NCI-H460 (cell line): ENCODE measurements around the genes OR4D5, OR10G7, VWA5A and ESAM.

RAMPAGE:
- cytosol, long total RNA, result no peak
- long total RNA, result no peak
- nucleus, long total RNA, result no peak
These were observed 8.8 kb downstream of the HSPA8 start for GRCh38 chr11:123052849-123053745.

DNA sequence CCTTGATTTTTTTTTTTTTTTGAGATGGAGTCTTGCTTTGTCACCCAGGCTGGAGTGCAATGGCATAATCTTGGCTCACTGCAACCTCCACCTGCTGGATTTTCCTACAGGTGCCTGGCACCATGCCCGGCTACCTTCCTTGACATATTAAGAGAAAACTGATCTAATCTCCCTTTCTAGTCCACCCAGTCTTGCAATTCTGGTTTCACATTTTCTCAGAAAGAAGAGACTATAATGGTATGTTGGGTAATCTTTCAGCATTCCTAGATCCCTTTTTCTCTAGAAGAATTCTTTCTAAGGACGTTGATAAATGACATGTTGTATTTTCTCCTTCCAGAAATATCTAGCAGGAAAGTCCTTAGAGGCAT is 10.4 kb upstream of the HSPA8 start:
RAMPAGE:
- cytosol, long total RNA, result no peak
- long total RNA, result no peak
- nucleus, long total RNA, result no peak

DNA sequence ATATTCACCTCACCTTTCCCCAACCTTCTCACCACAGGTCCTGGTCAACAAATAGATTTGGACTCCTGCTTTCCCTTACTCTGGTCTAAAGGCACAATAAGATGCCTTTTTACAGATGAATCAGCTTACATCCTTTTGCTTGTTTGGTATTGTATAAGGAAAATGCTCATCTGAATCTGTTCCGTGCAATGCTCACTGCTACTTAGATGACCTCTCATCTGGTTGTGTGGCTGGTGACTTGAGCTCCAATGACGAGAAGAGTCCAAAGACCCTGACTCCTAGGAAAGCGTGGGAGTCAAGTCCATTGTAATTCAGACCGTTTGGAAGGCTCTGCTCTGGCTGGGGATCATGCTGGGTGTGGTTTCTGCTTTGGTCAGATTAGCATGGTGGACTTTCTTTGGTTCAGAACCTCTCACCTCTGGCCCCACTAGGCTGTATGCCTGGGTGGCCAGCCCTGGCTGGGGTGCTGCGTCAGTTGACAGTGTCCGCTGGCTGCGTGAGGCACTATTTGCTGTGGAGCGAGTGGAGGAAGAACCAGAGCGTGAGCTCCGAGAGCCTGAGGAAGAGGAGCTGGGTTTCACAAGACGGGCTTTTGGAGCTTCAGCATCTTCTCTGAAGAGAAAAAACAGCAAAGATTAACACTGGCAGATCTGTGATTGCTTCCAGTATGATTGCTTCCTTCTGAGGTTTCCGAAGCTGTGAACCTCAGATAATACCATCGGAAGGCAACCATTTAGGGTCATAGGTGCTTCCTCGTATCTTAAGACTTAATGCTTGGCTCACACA is 11.4 kb upstream of the HSPA8 start:
RAMPAGE:
- cytosol, long total RNA, result no peak
- long total RNA, result no peak
- nucleus, long total RNA, result no peak

DNA sequence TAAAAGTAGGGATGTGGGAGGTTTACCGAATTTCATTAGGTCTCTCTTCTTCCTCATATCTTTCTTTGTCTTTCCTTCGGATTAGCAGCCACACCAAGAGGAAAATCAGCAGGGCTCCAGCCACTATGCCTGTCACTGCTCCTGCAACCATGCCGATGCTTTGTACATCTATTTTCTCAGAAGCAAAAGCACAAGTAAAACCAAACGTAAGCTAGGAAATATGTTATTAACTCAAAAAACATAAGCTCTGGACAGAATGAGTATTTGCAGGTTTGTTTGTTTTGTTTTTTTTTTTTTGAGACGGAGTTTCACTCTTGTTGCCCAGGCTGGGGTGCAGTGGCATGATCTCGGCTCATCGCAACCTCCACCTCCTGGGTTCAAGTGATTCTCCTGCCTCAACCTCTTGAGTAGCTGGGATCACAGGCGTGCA is 12.8 kb upstream of the HSPA8 start:
RAMPAGE:
- cytosol, long total RNA, result no peak
- long total RNA, result no peak
- nucleus, long total RNA, result no peak

DNA sequence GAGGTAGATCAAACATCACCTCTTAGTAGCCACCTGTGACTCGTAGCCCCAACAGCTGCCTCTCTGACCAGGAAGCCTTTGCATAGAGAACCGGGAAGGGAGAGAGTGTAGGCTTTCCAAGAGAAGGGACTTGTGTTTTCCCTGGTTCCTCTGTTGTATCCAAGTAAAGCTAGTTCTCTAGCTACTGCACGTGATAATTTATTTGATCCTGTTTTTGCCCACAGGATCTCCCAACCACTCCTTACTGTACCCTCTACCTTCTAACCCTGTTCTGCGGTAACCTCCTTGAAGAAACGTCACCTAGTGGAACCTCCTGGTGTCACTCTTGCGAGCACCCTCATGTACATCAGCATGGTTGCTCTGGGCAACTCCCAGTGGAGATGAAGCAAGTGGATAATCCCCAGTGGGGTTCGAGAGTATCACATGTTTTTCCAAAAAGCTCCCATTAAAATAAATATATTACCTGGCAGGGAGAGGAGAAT is 108.8 kb upstream of the CLMP start:
RAMPAGE:
- cytosol, long total RNA, result no peak
- long total RNA, result no peak
- nucleus, long total RNA, result no peak

DNA sequence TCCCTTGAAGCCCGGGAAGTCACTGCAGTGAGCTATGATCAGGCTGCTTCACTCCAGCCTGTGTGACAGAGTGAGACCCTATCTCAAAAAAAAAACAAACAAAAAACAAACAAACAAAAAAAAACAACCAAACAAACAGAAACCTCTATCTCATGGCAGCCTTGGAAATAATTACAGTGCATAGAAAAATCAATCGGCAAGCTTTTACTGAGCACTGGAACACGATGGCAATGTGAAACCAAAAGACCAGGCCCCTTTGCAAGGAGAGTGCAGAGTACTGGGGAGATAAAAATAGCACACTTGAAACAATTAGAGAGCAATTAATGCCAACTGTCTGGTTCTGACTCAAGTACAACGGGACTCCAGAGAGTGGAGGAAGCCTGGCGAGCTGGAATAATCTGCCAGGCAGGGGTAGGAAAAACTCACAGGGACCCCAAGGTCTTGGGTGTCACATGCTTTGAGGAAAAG is 112.9 kb upstream of the CLMP start:
RAMPAGE:
- cytosol, long total RNA, result no peak
- long total RNA, result no peak
- nucleus, long total RNA, result no peak

RAMPAGE:
- cytosol, long total RNA, result no peak
- long total RNA, result no peak
- nucleus, long total RNA, result no peak
These were observed 27.1 kb downstream of the GRAMD1B start for GRCh38 chr11:123456972-123457842.

DNA sequence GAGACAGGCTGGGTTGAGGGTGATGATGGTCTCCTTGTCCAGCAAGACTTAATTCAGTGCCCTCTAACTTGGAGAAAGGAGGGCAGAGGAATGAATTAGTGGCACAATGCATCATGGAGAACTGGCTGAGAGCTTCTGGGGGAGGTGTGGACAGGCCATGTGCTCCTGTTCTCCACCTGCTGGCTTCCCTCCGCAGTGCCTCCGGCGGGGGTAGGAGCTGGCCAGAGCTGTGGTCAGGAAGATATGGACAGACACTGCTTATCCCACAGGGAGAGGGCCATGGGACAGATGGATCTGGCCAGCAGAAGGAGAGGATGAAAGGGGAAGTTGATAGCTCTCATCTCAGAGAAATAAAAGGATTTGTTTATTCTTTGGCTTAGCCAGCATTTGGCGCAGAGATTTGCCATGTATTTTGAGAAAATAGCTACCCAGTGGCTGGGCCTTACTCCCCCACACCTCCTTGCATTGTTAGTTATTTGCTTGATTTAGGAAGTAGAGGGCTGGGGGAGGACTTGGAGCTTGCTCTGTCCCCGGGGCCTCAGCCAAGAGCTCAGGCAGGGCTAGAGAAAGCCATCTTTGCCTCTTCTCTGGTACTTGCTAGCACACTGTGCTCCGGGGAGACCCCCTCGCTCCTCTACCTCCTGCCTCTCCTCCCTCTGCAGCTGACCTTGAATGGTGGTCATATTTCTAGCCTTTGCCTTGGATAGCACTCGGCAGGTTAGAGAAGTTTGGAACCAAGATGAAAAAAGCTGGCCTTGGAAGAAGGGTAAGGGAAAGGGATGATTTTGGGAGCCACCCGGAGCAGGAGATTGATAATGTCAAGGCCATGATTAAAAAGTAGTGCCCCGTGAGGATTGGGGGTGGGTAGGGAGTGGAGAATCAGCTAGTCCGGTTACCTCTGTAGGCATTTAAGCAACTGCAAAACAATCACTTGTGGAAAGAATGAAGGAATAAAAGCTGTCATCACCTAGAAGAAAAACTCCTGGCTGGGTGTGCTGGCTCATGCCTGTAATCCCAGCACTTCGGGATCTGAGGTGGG is 93.0 kb downstream of the SCN3B start:
RAMPAGE:
- cytosol, long total RNA, result no peak
- long total RNA, result no peak
- nucleus, long total RNA, result no peak

RAMPAGE:
- cytosol, long total RNA, result no peak
- long total RNA, result no peak
- nucleus, long total RNA, result no peak
These were observed 77.2 kb downstream of the SCN3B start for GRCh38 chr11:123576865-123577902.

GRCh38 chr11:123587977-123588531 is 66.4 kb downstream of the SCN3B start:
RAMPAGE:
- cytosol, long total RNA, result no peak
- long total RNA, result no peak
- nucleus, long total RNA, result no peak

GRCh38 chr11:123734185-123735019 is 7.1 kb downstream of the ZNF202 start:
RAMPAGE:
- cytosol, long total RNA, result no peak
- long total RNA, result no peak
- nucleus, long total RNA, result no peak

GRCh38 chr11:123822489-123823144 is 16.5 kb upstream of the OR6M1 start:
RAMPAGE:
- cytosol, long total RNA, result no peak
- long total RNA, result no peak
- nucleus, long total RNA, result no peak

RAMPAGE:
- cytosol, long total RNA, result no peak
- long total RNA, result no peak
- nucleus, long total RNA, result no peak
These were observed at the start of gene OR4D5 for GRCh38 chr11:123939298-123939802. Gene OR4D5, plus strand, starts transcription at chr11:123939617.

GRCh38 chr11:124041197-124041737 is at the start of gene OR10G7:
Gene OR10G7, minus strand, starts transcription at chr11:124041325.
RAMPAGE:
- cytosol, long total RNA, result no peak
- long total RNA, result no peak
- nucleus, long total RNA, result no peak

RAMPAGE:
- cytosol, long total RNA, result start-site peak on the plus strand at chr11:124115448-124115456, 26 and 49 reads in 2 replicates
- long total RNA, result start-site peak on the plus strand at chr11:124115448-124115458, 34 and 155 reads in 2 replicates
- nucleus, long total RNA, result start-site peak on the plus strand at chr11:124115448-124115460, 258 and 188 reads in 2 replicates
These were observed at the start of gene VWA5A for GRCh38 chr11:124114727-124115547. Gene VWA5A, plus strand, starts transcription at chr11:124115450.

DNA sequence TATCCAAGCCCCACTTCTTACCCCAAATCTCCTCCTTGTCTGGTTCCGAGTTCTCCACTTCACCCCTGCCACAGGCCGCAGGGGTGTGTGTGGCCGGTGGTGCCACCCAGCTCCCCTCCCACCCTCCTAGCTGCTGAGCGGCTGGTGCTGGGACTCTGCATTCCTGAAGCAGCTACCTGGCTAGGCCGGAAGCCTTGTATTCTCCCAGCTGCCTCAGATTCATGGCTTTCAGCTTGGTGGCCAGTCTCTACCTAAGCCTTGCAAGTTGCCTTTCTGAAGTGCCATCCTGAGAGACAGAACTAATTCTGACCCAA is 690 bp downstream of the VWA5A start:
RAMPAGE:
- cytosol, long total RNA, result no peak
- long total RNA, result no peak
- nucleus, long total RNA, result no peak

GRCh38 chr11:124672440-124673062 is 988 bp downstream of the SIAE start:
RAMPAGE:
- cytosol, long total RNA, result no peak
- long total RNA, result no peak
- nucleus, long total RNA, result no peak

RAMPAGE:
- cytosol, long total RNA, result no peak
- long total RNA, result no peak
- nucleus, long total RNA, result no peak
These were observed 1.2 kb downstream of the VSIG2 start for GRCh38 chr11:124750423-124751660.

DNA sequence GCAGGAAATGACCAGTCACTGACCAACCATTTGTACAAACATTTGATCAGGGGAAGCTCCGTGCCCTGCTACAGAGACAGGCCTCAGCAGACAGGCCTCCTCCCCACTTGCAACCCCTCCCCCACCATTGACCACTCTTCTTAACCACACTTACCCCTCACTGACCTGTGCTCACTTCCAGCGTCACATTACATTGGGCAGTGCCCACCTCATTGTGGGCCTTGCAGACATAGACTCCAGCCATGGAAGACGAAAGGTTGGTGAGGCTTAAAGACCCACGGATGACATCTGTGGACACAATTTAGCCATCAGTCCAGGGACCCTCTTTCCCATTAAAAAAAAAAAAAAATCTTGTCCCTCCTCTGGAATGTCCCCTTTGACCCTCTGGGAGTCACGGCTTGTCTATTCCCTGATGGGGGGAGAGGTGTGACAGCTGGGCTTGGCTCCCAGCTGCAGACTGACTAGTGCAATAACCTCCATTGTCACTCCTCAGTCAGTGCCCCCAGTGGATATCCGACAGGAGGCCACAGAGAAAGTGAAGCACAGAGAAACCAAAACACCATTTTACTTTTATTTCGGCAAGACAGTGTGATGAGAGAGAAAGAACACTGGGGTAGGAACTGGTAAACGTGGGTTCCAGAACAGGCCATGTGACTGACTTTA is 2.6 kb upstream of the VSIG2 start:
RAMPAGE:
- cytosol, long total RNA, result no peak
- long total RNA, result no peak
- nucleus, long total RNA, result no peak

DNA sequence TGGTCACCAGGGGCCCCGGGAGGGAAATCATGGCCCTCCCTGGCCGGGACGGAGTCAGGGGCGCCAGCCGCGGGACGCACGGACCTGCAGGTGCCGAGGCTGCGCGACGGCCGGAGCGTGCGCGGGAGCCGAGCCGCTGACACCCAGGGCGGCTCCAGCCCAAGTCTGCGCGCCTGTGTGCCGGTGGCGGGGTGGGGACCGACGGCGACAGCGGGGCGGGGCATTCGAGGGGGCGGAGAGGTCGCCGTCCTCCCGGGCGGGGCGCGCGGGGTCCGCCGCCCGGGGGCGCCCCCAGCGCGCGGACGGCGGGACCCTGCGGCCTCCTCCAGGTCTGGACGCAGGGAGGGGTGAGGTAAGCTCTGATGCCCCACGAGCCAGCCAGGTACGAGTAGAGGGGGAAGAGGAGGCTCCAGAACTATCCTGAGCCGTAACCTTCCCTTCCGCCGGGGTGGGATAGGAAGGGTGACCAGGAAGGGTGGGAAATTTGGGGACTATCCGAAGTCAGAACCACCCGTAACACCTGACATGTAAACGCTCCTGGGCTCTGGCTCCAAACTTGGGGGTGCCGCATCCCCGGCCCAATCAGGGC is at the start of gene ESAM:
Gene ESAM, minus strand, starts transcription at position 167 of the 589 bp plus-strand sequence.
RAMPAGE:
- cytosol, long total RNA, result no peak
- long total RNA, result no peak
- nucleus, long total RNA, result no peak